Smooth muscle cell (in vitro differentiated cells): ENCODE results near the genes H4C13, H3C12, ZSCAN16, NKAPL, ZSCAN26 and GPX5.

GRCh38 chr6:27839433-27840411 lies 1.4 kb downstream of the H2BC15 start:
- RAMPAGE, long total RNA: no peak

DNA sequence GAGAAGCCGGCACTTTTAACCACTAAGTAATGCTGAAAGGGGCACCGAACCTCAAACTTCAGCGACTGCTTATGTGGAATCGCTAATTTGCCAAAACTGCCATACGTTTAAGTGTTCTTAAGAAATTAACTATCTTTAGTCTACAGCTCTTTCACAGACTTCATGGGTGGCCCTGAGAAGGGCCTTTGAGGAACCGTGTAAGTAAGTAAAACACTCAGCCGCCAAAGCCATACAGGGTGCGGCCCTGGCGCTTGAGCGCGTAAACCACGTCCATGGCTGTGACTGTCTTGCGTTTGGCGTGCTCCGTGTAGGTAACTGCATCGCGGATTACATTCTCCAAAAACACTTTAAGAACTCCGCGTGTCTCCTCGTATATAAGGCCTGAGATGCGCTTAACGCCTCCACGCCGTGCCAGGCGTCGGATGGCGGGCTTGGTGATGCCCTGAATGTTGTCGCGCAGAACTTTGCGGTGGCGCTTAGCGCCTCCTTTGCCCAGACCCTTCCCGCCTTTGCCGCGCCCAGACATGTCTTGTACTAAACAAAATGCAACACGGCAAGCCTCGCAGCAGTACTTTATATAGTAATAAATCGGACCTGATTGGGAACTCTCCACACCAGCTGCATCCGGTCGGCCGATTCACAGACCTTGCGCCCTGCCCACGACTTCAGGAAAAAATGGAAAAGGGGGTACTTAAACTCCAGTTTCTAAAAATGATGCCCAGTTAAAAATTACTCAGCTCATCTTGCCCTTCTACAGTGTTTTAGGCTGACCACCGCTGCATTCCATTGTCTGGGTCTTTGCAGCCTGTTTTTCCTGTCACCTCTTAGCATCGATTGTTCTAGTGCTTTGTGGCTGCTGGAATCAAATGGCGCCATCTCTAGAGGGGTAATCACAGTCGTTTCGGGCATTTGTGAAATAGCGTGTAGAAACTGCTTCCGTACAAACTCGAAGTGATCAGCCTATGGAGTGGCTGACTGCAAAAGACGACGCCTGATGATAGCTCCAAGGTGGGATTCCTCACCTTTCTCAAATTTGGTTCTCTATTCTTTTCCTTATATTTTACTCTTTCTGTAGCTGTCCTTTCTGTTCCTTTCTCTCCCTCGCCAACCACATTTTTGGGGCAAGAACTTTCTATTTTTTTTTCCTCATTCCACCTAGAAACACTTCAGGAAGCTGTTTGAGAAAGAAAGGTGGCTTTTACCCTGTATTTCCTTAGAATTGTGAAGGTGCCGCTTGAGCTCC lies at the start of gene H4C13:
Gene H4C13 (minus strand): TSS at position 550 of the 1,243 bp plus-strand sequence.
- RAMPAGE, long total RNA: start-site peak on the minus strand centred at position 550 of the sequence, 8 bp wide, 595 and 476 reads in 2 replicates

DNA sequence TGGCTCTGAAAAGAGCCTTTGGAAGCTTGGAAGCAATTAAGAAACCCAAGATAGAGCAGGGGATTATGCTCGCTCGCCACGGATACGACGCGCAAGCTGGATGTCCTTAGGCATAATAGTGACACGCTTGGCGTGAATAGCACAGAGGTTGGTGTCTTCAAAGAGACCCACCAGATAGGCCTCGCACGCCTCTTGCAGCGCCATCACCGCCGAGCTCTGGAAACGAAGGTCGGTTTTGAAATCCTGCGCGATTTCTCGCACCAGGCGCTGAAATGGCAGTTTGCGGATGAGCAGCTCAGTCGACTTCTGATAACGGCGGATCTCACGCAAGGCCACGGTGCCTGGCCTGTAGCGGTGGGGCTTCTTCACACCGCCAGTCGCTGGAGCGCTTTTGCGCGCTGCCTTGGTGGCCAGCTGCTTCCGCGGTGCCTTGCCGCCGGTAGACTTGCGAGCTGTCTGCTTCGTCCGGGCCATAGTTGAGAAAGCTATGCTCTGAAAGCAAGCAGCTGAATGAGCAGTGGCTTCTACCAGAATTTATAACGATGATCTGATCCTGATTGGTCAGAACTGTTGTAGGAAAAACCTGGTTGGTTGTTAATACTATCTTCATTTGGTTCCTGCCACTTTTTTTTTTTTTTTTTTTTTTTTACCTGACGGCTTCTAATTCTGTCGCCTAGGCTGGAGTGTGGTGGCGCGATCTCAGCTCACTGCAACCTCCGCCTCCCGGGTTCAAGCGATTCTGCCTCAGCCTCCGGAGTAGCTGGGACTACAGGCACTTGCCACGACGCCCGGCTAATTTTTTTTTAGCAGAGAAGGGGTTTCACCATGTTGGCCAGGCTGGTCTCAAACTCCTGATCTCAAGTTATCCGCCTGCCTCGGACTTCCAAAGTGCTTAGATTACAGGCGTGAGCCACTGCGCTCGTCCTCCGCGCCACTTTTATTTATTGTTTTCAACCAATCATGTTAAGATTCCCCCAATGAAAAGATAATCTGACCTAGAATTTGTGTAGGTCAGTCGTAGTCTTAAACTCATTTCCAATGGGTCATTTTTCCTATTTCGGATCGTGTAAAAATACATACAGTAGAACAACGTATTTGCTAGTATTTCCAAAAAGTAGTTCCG lies at the start of gene H3C12:
Gene H3C12 (minus strand): TSS at position 508 of the 1,123 bp plus-strand sequence.
- RAMPAGE, long total RNA: no peak

DNA sequence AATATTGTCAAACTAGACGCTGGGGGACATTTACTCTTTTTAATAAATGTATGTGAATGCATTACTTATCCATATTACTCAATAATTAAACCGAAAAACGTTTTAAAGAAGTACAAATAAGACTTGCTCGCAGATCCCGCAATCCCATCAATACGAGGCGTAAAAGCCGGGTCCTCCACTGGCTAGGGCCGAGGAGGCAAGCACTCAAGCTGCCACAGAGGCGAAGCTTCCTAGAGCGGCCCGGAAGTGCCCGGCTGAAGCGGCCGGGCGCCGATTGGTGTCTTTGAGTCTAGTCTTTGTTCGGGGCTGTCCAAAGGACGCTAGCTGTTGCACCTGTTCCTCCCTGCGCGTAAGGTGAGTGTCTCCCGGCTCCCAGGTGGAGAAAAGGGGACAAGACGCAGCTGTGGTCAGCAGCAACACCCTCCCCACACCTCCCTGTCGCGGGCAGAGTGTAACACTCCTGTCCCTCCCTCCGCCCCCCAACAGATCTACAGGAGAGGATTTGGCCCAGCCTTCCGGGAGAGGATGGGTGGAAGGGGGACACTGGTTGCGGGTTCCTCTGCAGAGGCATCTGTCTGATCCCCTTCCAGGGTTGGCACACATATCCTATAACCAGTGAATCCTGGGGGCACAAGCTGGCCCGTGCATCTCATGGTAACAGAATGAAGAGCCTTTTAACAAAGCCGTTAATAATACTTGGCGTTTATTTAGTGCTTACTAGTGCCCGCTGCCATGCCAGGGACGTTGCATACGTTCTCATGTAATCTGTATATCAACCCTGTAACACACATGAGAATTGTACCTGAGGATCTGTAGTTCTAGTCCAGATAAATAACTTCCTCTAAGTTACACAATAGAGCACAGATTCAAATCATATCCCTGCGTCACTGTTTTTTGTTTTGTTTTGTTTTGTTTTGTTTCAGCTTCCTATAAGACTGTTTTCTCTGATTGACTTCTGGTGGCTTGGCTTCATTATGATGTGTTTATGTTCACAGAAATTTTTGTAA lies at the start of gene ZSCAN16:
Gene ZSCAN16 (plus strand): TSS at position 286 of the 1,007 bp plus-strand sequence.
- RAMPAGE, long total RNA: start-site peak on the plus strand centred at position 291 of the sequence, 65 bp wide, 17 and 29 reads in 2 replicates

DNA sequence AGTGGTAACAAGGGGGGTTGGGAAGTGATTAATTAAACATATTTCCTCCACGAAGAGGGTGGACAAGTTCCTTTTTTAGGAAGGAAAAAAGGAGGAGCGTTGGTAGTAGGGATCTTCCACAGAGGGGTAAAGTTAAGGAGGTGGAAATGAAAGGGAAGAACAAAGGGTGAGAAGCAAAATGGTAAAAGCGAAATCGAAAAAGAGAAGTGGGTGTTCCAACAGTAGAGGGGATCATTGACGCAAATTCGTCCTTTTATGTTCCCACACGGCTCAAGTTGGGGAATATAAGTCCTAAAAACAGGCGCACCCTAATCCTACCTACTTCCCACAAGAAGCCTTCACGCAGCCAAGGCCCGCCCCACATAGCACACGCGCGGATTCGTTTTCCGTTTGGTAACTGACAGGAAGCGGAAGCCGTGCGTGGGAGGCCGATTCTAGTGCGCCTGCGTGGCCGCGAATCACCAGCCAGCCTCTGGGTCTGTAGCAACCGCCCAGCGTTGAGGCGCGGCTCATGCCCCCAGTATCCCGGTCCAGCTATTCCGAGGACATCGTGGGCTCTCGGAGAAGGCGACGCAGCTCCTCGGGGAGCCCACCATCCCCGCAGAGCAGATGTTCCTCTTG lies at the start of gene NKAPL:
Gene NKAPL (plus strand): TSS at position 437 of the 621 bp plus-strand sequence.
- RAMPAGE, long total RNA: no peak

- RAMPAGE, long total RNA: start-site peak on the plus strand at chr6:28267135-28267198, 480 and 66 reads in 2 replicates
Observed at GRCh38 chr6:28266824-28267847, at the start of gene ZSCAN26. TSS of gene ZSCAN26 (plus strand) at chr6:28267143.

DNA sequence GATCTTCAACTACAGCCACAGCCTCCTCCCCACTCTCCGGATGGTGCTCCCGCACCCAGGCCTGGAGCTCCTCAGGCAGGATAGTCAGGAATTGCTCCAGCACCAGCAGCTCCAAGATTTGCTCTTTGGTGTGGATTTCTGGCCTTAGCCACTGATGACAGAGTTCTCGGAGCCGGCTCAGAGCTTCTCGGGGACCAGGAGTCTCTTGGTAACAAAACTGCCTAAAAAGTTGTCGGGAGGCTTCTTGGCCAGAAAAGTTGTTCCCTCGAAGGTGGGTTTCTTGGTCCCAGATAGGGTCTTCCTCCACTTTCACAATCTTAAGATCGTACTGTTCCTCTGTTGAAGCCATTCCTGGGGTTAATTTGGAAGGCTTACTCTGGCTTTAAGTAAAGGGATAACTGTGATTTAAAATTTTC lies 6.6 kb downstream of the ZSCAN31 start:
- RAMPAGE, long total RNA: no peak

GRCh38 chr6:28399119-28399501 lies 437 bp downstream of the ZSCAN12 start:
- RAMPAGE, long total RNA: no peak

GRCh38 chr6:28525615-28526185 lies at the start of gene GPX5:
TSS of gene GPX5 (plus strand) at chr6:28525881.
- RAMPAGE, long total RNA: no peak

DNA sequence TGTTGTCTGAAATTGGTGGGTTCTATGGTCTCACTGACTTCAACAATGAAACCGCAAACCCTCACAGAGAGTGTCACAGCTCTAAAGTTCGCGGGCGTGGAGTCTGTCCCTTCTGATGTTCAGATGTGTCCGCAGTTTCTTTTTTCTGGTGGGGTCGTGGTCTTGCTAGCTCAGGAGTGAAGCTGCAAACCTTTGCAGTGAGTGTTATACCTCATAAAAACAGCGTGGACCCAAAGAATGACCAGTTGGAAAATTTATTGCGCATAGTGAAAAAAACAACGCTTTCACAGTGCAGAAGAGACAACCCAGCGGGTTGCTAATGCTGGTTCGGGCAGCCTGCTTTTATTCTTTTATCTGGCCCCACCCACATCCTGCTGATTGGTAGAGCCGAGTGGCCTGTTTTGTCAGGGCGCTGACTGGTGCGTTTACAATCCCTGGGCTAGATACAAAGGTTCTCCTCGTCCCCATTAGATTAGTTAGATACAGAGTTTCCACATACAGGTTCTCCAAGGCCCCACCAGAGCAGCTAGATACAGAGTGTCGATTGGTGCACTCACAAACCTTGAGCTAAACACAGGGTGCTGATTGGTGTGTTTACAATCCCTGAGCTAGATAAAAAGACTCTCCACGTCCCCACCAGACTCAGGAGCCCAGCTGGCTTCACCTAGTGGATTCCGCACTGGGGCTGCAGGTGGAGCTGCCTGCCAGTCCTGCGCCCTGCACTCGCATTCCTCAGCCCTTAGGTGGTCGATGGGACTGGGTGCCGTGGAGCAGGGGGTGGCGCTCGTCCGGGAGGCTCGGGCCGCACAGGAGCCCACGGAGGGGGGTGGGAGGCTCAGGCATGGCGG lies 51.7 kb downstream of the TRIM27 start:
- RAMPAGE, long total RNA: no peak

- RAMPAGE, long total RNA: no peak
Observed at GRCh38 chr6:28885285-28885689, 38.5 kb downstream of the TRIM27 start.

DNA sequence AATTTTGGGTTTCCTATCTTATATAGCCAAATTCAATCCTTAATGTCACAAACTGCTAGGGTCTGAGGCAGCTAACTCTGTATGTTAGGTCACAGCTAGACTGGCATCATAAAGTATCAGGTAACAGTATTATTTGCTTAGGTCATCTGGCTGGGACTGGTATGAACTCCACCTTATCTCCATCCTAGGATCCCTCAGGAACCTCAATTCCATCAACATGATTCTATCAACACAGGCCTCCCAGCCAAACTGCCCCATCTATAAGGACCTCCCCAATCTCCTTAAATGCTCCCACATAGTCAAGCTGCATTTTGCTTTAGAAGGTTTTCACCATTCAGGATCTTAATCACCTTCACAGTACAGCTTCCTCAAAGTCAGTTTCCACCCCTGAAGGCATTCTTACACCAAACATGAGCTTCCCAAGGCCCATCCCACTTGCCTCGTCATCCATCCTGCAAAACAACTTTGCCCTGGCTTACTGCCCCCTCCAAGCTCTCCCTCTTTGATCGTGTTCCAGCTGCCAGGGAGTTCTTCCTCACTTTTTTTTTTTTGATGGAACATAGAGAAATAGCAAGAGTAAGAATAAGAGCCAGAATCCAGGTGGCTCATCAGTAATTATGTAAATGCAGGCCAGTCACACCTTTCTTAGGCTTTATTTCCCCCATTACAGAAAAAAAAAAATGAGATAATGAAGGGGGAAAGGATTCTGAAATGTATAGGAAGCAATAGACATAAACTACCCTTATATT lies 12.9 kb downstream of the TRIM27 start:
- RAMPAGE, long total RNA: no peak

GRCh38 chr6:28944148-28944794 lies 20.5 kb upstream of the TRIM27 start:
- RAMPAGE, long total RNA: no peak

DNA sequence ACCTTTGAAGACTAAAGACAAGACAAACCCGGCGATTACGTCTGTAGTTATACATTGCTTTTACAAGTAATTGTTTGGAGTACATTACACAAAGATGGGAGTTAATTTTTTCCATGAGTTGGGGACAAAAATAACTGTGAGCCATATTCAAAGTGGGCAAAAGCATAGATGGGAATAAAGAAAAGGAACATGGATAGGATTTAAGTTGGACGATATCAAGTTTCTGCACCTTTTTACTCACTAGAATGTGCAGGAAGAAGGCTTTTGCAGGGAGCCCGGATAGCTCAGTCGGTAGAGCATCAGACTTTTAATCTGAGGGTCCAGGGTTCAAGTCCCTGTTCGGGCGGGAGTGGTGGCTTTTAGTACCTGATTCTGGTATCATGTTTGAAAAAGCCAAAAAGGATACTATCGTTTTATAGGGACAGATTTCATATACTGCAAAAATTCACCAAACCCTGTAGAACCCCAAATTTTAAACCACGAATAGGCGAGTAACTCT lies 27.0 kb upstream of the TRIM27 start:
- RAMPAGE, long total RNA: no peak

GRCh38 chr6:29016789-29017389 lies 11.8 kb upstream of the ZNF311 start:
- RAMPAGE, long total RNA: no peak

DNA sequence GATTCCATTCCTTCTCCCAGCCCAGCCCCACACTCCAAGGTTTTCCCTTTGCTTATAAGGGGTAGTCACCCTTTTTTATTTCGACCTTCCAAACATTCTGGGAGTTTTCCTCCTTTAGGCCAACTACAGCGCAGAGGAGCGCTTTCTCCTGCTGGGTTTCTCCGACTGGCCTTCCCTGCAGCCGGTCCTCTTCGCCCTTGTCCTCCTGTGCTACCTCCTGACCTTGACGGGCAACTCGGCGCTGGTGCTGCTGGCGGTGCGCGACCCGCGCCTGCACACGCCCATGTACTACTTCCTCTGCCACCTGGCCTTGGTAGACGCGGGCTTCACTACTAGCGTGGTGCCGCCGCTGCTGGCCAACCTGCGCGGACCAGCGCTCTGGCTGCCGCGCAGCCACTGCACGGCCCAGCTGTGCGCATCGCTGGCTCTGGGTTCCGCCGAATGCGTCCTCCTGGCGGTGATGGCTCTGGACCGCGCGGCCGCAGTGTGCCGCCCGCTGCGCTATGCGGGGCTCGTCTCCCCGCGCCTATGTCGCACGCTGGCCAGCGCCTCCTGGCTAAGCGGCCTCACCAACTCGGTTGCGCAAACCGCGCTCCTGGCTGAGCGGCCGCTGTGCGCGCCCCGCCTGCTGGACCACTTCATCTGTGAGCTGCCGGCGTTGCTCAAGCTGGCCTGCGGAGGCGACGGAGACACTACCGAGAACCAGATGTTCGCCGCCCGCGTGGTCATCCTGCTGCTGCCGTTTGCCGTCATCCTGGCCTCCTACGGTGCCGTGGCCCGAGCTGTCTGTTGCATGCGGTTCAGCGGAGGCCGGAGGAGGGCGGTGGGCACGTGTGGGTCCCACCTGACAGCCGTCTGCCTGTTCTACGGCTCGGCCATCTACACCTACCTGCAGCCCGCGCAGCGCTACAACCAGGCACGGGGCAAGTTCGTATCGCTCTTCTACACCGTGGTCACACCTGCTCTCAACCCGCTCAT lies 3.2 kb downstream of the OR2I1P start:
- RAMPAGE, long total RNA: no peak

- RAMPAGE, long total RNA: no peak
Observed at GRCh38 chr6:29850003-29850362, 22.4 kb downstream of the HLA-G start.

DNA sequence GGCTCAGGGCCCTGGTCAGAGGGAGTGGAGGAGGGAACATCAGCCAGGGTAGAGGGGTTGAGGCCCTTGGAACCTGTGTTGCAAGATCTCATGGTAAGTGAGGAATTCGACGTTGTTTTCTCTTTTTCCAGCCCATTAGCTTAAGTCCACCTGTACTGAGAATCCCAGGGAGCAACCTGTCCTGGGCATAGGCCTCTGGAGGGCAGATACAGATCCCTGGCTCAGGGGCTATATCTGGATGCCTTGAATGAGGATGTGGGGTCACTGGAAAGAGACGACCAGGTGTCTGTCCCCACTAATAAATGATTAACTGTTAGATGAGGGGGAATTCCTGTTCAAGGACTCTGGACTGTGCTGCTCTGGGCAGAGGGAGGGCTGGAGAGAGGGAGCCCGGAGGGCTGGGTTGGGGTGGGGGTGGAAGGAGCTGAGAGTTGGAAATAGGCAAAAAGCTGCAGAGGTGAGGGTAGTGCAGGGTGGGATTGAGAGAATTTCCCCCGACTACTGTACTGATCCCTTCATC lies 34.3 kb upstream of the HLA-A start:
- RAMPAGE, long total RNA: no peak

DNA sequence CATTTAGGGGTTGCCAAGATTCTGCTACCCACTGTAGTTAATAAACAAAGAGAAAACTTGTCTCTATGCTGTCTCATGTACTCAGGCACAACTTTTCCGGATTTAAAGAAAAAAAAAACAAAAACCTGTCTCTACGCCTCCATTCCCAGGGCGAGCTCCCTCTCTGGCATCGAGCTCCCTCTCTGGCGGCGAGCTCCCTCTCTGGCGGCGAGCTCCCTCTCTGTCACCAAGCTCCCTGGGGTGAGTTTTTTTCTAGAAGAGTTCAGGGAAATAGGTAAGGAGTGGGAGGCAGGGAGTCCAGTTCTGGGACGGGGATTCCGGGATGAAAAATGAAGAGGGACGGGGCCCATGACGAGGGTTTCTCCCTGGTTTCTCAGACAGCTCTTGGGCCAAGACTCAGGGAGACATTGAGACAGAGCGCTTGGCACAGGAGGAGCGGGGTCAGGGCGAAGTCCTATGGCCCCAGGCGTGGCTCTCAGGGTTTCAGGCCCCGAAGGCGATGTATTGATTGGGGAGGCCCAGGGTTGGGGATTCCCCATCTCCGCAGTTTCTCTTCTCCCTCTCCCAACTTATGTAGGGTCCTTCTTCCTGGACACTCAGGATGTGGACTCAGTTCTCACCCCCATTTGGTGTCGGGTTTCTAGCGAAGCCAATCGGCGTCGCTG lies 16.5 kb upstream of the HLA-A start:
- RAMPAGE, long total RNA: no peak

DNA sequence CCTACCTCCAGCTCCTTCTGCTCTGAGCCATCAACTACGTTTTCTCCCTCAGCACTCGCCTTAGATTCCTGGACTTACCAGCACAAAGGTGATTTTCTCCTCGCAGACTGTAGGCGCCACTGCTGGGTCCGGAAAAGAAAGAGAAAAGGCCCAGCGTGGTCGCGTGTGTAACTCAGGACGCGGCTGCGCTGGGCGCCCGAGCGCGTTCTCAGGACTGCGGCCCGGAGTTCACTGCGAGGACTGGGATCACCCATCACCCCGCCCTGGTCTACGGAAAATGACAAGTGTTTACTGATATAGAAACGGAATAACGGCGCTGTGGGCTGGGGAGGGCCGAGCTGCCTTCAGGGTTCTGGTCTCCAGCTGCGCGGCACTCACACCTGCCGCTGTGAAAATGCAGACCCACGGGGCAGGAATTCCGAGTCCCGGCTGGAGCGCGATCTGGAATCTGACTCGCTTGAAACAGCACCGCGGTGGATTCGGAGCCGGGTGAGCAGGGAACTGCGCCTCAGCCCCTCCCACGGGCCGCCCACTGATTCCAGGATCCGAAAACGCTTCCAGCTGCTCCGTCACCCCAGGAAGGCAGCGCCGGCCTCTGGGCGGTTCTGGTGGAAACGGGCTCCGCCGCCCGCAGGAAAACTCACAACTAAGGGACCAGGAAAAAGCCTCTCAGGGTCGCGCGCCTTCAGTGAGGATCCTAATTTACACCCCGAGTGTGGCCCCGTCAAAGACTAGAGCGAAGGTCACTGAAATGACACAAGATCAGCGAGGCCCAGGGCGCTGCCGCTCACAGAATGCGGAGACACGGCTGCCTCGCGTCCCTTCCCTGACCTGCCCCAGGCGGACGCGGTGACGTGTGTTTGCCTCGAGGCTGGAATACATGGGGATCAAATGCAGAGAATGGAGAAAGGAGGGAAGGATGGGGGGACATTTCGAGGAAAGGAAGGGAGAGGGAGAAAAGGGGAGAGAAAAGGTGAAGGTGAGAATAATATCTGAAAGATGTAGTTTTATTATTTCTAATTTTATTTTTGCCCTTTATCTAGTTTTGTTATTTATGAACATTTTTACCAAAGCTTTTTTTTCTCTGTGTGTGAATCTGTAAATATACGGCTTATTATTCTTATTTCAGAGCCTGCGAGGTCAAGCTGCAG lies 34.6 kb downstream of the HLA-A start:
- RAMPAGE, long total RNA: no peak